ENCODE measurements around a stretch of chr10.

DNA sequence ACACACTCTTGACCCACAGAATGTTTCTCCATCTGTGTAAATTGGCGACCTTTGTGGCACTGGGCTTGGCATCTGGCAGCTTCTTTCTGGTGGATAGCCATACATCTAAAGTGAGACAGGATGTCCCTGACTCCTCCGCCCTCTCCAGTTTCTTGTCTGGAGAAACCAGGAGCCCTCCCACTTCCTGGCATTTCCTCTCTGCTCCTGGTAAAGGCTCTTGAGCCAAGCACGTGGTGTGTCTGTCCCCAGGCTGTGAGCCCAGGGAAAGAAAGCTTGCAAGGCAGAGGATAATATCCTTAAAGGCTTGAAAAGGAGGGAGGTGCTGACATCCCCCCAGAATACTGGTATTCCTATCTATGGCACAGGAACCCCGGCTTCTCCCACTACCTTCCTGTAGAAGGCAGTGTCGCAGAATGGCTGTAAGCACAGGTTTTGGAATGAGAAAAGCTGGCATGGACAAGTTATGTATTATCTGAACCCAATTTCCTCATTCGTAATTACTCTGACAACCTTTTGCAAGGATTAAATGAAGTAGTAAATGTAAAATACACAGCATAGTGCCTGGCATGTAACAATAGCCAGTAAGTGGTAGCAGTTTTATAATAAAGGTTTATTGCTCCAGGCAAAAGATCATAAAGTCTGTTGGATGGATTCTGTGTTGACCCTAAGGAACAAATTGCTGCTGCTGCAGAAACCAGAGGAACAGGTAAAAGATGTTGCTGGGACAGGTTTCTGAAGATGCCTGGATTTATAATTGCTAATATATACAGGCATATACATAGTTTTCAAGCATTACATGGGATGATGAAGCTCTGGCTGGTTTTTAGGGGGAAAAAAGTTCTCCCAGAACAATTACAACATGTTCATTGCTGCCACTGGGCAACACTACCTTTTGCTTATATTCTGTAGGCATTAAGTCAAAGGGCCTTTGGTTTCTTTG lies 11.7 kb upstream of the ACSL5 start:
- PRO-cap = no peak
- RAMPAGE, long total RNA, 3 experiments = no peak in any of the 3 experiments

DNA sequence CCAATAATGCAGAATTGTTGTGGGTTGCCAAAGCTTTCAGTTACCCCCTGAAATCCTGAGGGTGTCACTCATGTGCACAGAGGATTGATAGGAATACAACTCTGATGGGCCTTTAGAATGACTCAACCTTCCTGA lies 839 bp downstream of the ACSL5 start:
- PRO-cap = no peak
- RAMPAGE, long total RNA, 3 experiments = no peak in any of the 3 experiments

- PRO-cap = no peak
- RAMPAGE, long total RNA, 3 experiments = no peak in any of the 3 experiments
Measured at GRCh38 chr10:112577882-112578253, 130.9 kb downstream of the VTI1A start.

DNA sequence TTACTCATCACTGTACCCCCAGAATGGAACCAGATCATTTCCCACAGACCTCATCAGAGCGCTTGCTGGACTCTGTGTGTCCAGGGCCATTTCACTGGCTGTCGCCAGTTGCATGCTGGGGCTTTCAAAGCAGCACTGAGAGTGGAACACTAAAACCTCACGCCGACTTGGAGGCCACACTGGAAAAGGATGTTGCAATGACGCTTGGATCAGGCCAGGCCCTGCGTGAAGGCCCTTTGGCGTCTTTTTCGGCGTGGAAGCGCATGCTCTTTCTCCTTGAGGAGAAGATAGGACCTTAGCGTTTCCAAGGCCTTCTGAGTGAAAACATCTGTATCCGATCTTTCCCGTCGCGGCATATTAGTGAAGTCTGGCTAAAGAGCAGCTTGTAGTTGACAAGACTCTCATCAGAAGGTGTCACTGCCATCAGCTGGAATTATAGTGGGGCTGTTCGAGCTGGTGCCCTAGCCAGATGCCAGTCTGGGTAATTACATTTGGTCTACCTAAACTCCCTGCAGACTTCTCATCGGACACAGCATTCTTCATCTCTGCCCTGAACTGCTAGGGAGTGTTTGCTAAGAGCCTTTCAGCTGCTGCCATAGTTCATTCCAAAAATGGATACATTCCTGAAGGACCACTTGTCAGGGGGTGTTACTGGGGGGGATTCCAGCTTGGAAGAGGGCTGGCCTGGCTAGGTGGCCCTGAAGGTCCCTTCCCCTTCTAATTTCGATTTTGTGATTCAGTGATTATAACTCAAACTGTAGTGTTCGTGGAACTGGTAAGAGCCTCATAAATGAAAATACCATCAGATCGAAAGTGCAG lies 167.7 kb upstream of the TCF7L2 start:
- PRO-cap = unidirectional peak, plus-strand start at position 355 of the sequence
- RAMPAGE, long total RNA, 3 experiments = no peak in any of the 3 experiments

DNA sequence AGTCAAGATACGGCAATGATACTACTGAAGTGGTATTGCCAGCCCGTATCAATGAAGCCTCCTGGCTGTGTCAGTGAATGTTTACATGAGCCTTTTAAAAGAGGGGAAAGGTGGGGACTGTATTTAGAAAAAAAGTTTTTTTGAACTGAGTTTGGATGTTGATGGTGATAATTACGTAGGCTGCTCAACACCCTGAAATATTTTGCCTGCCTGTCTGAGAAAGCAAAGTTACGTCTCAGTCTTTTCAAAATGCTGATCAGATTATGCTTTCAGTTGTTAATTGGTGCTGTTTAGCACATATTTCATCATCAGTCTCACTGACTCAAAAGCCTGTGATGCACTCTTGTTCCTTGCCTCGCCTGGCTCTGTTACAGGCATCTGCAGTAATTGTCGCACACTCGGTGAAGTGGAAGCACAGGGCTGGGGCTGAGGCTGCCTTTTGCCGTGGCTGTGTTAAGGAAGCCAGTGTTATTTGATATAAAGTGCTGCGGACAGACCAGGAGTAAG lies 157.3 kb upstream of the TCF7L2 start:
- PRO-cap = bidirectional peak, plus-strand start at position 395 of the sequence, minus-strand start at position 316 of the sequence
- RAMPAGE, long total RNA, 3 experiments = no peak in any of the 3 experiments

DNA sequence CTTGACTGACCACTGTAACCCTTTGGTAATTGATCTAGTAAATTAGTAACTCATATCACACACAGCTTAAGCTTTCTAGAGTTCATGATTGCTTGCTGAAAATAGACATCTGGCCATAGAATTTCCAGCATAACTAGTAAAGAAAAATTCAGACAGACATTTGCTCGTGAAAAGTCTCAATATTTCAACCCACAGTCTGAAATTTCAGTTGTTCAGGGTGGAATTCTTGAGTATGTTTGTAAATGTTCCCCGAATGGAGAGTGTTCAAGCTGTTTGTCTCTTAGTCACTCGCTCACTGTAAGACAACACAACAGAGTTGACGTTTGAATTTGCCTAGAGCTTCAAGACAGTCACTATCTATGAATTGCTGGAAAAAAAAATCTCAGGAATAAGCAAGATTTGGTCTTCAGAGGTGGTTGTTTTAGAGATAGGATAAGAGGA lies 34.0 kb upstream of the TCF7L2 start:
- PRO-cap = no peak
- RAMPAGE, long total RNA, 3 experiments = no peak in any of the 3 experiments

DNA sequence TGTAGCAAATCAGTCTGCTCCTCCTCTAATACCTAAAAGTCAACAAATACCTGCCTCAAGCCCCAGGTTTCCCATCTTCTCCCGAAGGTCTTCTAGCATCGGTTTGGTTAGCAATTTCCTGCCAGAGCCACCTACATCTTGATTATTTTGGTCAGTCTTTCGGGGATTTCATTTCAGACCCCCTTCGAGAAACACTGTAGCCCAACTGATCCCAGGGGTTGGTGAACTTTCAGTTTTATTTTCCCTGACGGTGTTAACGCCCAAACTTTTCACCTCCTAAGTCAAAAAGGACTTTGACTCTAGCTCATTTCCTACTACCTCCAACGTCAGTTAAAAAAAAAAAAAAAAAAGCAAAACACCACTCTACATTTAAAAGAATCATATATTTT lies 999 bp upstream of the TCF7L2 start:
- PRO-cap = no peak
- RAMPAGE, long total RNA, 3 experiments = no peak in any of the 3 experiments

DNA sequence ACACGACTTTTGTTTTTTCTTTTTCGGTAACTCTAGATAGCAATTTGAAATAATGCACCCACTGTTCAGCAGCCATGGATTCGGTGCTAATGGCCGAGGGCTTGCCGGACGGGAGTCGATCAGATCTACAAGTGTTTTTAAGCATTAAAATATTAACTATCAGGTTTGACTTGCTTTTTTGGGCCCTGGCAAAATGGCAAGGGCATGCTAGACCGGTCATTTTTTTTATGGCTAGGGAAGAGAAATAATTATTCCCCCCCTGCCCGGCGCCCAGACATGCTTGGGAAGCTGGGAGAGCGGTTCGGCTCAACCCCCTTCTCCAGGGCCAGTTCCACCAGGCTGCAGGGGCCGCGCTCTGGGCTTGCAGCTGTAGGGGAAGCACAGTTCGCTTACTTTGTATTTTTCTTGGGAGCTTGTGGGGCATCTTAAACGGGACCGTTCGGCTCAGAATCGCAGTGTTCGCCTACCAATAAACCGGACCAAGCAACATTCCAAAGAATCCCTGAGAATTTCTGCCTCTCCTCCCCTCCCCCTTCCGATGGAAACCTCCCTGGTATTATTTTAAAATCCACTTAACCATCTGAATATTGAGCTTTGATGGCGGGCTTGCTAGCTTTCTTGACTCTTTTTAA lies 3.1 kb downstream of the TCF7L2 start:
- PRO-cap = no peak
- RAMPAGE, long total RNA, 3 experiments = no peak in any of the 3 experiments

DNA sequence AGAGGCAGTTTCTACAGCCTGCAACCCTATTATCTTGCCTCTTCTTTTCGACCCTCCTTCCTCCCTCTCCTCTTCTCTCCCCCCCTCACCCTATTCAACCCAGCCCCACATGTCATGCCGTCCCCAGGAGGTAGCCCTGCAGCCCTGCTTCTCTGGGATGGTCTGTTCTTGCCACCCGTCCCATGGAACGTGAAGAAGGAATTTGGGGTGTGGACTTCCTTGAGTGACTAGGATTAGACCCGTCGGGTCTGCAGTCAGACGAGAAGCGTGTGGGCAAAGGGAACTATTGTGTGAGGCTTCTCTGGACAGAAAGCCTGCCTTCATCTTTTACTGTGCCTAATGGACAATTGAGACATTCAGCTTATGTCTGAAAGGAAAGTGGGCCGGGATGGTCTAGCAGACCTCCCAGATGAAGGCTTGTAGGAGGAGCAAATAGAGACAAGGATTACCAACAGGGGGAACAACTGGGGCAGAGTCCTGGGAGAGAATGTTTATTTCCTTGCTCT lies 77.7 kb downstream of the TCF7L2 start:
- PRO-cap = no peak
- RAMPAGE, long total RNA, 3 experiments = start-site peak on the plus strand in 1 of 3 experiments, centred at position 214 of the sequence, 10 reads per replicate

DNA sequence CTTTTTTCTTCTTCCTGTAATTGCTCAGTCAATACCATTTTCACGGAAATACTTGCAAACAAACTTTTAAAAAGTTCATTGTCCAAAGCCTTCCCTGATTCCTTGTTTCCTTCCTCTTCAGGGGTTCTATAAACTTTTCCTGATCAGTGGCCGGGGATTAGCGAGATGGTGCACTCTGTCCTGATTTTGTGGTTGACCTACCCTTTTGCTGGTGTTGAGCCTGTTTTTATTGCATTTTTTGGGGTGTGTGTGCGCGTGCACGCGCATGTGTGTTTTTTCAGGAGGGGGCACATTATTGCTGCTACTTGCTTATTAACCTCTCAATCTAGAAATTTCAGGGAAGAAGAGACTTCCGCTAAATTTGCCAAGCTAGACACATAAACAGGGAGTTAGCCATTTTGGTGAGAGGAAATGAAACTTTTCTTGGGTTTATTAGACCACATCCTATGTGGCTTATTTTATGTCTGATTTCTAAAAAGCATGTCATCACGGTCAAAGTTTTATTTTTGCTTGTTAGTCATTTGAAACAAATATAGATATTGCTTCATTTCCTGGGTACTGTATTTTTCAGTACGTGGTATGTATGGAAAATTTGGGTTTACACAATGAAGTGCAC lies 143.9 kb downstream of the TCF7L2 start:
- PRO-cap = no peak
- RAMPAGE, long total RNA, 3 experiments = no peak in any of the 3 experiments

- PRO-cap = no peak
- RAMPAGE, long total RNA, 3 experiments = no peak in any of the 3 experiments
Measured at GRCh38 chr10:113108149-113109135, 158.4 kb downstream of the TCF7L2 start.

- PRO-cap = no peak
- RAMPAGE, long total RNA, 3 experiments = no peak in any of the 3 experiments
Measured at GRCh38 chr10:113122814-113123636, 173.0 kb downstream of the TCF7L2 start.

GRCh38 chr10:113126468-113127078 lies 176.5 kb downstream of the TCF7L2 start:
- PRO-cap = bidirectional peak, plus-strand start at chr10:113126839, minus-strand start at chr10:113126665
- RAMPAGE, long total RNA, 3 experiments = no peak in any of the 3 experiments

DNA sequence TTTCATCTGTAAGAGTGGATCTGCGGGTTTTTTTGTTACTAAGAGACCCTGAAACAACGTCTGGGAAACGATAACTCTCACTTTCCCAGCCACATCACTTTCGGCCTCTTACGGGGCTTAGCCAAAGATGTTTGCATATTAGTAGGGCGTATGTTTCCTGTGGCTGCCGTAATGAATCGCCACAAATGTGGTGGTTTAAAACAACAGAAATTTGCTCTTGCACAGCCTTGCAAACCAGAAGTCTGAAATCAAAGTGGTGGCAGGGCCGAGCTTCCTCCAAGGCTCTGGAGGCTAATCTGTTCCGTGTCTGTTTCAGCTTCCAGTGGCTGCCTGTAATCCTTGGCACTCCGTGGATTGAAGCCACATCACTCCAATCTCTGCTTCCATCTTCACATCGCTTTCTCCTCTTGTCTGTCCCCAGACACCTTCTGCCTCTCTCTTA lies 220.1 kb downstream of the TCF7L2 start:
- PRO-cap = no peak
- RAMPAGE, long total RNA, 3 experiments = no peak in any of the 3 experiments

- PRO-cap = unidirectional peak, minus-strand start at chr10:113362705
- RAMPAGE, long total RNA, 3 experiments = no peak in any of the 3 experiments
Measured at GRCh38 chr10:113362485-113363094, 190.3 kb upstream of the HABP2 start.

- PRO-cap = no peak
- RAMPAGE, long total RNA, 3 experiments = no peak in any of the 3 experiments
Measured at GRCh38 chr10:113434232-113434805, 118.5 kb upstream of the HABP2 start.

DNA sequence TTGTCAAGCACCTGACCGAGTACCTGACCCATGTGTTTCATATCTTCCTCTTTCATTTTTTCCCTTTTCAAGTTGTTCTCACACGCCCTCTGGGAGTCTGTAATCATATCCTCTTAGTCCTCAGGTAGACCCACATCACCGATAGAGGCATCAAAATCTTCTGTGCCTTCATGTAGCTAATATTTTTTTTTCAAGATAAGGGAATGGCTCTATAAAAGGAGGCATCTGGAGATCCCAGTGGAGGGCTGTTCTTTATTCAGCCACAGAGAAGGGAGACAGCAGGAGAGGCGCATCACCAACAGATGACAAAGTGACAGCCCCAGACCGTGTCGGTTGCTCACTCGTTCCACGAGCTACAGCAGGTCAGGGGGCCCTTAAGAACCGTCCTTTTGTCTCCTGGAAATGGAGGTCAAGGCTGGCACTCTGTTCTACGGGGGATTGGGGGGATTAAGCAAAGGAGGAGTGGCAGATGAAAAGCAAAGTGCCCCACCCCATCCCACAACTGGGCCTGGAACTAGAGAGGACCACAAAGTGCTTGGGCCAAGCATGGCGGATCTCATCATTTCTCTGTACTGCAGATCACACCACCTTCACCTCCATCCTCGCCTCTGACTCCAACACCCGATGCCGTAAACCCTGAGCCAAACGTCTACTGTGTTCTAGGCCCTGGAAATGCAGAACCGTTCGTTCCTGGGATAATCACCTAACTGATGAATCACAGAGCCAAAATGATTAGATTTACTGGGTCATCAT lies 40.2 kb downstream of the HABP2 start:
- PRO-cap = no peak
- RAMPAGE, long total RNA, 3 experiments = no peak in any of the 3 experiments

- PRO-cap = no peak
- RAMPAGE, long total RNA, 3 experiments = no peak in any of the 3 experiments
Measured at GRCh38 chr10:113711103-113711535, 31.4 kb downstream of the CASP7 start.

- PRO-cap = no peak
- RAMPAGE, long total RNA, 3 experiments = no peak in any of the 3 experiments
Measured at GRCh38 chr10:113718713-113719395, 32.6 kb upstream of the PLEKHS1 start.

DNA sequence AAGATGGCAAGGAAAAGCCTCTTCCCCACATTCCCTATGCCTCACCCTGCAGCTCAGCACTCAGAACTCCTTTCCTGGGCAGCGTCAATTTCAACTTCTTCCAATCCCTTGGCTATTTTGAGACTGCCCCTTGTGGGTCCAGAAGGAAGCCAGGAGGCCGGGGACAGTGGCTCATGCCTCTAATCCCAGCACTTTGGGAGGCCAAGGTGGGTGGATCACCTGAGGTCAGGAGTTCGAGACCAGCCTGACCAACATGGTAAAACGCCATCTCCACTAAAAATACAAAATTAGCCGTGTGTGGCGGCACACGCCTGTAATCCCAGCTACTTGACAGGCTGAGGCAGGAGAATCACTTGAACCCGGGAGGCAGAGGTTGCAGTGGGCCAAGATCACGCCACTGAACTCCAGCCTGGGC lies 2.3 kb upstream of the ADRB1 start:
- PRO-cap = no peak
- RAMPAGE, long total RNA, 3 experiments = no peak in any of the 3 experiments

Measured in subcutaneous adipose tissue (tissue), 3 donors.